ENCODE results near the genes PLA2G5 and SH2D5.

- PRO-cap, 2 experiments = no peak in any of the 2 experiments
Measured at GRCh38 chr1:19861017-19861278, 21.2 kb upstream of the OTUD3 start.

- PRO-cap, 2 experiments = no peak in any of the 2 experiments
Measured at GRCh38 chr1:19978584-19978918, 867 bp downstream of the PLA2G2A start.

- PRO-cap, 2 experiments = peak in 1 of 2 experiments; most common plus-strand start chr1:20035436 (in 1); most common minus-strand start chr1:20035204 (in 1)
Measured at GRCh38 chr1:20034973-20035618, 34.9 kb upstream of the PLA2G5 start.

- PRO-cap, 2 experiments = peak in 2 of 2 experiments; most common plus-strand start chr1:20070188 (in 2); most common minus-strand start chr1:20070013 (in 1)
Measured at GRCh38 chr1:20069895-20070608, at the start of gene PLA2G5. TSS of gene PLA2G5 (plus strand) at chr1:20070194.

GRCh38 chr1:20166064-20166432 is 19.8 kb upstream of the UBXN10 start:
- PRO-cap, 2 experiments = no peak in any of the 2 experiments

DNA sequence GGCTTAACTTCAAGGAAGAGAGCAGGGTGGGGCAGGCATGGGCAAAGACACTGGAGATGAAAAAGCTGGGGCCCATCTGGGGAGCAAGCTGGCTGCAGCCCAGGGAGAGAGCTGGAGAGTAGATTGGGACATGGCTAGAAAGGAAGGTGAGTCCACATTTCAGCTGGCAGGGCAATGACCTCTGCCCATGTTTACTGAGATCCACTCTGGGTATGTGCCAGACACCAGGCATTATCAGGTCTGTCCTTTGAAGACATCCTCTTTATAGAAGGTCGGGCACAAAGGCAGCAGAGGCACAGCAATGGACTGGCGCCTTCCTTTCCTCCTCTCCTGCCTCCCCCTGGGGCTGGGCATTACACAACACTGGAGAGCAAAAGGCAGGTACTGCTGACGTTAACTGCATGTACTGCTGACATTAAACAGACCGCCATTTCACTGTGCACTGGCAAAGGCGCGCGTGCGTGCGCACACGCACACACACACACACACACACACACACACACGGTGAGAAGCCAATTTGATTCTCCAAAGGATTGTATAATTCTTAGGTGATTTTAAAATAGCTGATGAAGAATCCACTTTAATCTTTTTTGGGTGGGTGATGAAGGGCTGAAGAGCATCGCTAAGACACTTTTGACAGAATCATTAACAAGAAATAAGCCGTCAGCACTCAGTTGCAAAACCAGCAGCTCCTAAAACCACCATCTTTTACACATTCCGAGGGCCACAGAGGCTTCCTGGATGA is 2.0 kb upstream of the UBXN10 start:
- PRO-cap, 2 experiments = no peak in any of the 2 experiments

DNA sequence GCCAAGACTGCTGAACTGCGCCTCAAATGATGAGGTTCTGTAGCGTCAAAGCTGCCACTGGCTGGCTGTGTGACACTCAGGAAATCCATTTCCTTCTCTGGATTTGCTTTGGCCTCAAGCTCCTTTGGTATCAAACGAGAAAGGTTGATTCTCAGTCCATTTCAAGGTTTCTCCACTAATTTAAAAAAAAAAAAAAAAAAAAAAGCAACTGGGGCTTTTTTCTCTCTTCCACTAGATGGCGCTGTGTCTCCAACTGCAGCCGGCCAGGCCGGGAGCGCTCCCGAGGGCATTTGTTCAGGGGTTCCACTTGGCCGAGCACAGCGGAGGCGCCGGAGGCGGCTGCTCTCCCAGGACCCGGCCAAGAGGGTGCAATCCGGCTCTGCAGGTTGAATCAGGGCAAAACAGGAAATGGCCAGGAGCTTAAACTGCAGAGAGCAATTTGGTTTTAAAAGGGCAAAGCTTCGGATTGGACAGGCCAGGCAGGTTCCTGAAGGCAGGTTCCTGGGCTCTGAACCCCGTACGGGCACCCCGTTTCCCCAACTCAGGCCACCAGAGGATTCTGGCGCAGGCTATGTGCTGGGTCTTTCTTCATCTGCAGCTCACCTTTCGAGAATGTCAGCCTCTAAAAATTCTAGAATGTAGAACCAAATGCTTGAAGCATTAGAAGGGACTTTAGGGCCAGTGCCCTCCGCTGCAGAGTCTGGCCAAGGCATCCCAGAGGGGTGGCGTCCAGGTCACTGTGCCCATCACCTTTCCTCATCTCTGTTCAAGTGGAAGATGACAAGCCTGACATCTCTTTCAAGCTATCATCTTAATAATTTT is 26.7 kb upstream of the PLA2G2C start:
- PRO-cap, 2 experiments = no peak in any of the 2 experiments

DNA sequence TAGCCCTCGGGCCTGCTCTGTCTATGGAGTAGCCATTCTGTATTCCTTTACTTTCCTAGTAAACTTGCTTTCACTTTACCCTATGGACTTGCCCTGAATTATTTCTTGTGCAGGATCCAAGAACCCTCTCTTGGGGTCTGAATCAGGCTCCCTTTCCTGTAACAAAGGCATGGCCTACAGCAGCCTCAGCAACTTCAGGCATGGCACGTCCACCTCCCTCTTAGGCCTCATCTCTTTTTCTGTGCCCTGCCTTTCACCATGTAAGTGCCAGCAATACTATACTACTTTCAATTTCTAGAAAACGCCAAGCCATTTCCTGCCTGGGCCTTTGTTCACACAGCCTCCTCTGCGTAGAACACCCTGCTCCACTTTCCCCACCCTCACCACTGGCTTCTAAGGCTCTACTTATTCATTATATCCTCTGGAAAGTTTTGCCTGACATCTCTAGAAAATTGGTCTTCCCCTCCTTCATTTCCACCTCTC is 41.8 kb upstream of the VWA5B1 start:
- PRO-cap, 2 experiments = no peak in any of the 2 experiments

DNA sequence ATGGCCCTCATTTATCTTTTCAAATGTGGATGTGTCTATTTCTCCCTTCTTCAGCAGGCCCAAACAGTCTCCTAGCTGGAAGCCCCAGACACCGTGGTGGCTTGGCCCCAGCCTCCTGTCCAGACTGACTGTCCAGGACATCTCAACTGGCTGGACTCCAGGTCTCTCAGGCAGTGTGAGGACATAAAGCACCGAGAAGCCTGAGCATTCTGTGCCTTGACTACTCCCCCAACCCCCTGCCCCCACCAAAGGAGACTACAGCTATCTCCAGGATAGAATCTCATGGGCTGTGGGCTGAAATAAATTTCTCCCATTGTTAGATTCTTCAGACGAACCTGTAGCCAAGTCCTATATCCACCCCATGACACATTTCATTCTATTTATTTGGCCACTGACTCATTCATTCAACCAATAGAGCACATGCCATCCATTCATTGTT is 11.4 kb downstream of the VWA5B1 start:
- PRO-cap, 2 experiments = no peak in any of the 2 experiments

GRCh38 chr1:20322069-20322630 is 31.5 kb downstream of the VWA5B1 start:
- PRO-cap, 2 experiments = no peak in any of the 2 experiments

DNA sequence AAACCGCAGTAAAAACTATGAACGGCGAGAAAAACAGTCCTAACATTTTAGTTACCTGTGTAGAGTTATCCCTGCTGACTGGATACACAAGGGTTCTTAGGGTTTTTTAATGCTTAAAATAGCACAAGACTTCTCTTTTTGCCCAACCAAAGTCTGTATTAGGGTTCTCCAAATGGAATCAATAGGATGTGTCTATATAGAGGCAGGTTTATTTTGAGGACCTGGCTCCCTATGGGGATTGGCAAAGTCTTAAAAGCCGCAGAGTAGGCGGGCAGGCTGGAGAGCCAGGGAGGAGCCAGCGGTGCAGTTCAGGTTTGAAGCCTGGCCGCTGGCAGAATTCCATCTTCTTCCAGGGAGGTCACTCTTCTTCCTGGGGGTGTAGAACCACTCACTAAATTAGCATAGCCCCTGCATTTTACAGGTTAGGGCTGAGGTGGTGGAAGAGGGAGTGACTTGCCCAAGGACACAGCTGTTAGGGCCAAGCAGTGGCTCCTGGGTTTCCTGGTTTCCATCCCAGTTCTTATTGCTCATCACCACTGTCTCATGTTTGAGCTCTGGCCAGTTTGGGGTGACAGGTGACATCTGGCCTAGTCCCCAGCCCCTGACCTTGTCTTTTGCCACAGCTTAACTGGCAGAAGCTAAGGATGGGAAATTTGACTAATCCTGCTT is 1.3 kb downstream of the PINK1 start:
- PRO-cap, 2 experiments = no peak in any of the 2 experiments

GRCh38 chr1:20732045-20732949 is at the start of gene SH2D5:
TSS of gene SH2D5 (minus strand) at chr1:20732703.
- PRO-cap, 2 experiments = no peak in any of the 2 experiments

DNA sequence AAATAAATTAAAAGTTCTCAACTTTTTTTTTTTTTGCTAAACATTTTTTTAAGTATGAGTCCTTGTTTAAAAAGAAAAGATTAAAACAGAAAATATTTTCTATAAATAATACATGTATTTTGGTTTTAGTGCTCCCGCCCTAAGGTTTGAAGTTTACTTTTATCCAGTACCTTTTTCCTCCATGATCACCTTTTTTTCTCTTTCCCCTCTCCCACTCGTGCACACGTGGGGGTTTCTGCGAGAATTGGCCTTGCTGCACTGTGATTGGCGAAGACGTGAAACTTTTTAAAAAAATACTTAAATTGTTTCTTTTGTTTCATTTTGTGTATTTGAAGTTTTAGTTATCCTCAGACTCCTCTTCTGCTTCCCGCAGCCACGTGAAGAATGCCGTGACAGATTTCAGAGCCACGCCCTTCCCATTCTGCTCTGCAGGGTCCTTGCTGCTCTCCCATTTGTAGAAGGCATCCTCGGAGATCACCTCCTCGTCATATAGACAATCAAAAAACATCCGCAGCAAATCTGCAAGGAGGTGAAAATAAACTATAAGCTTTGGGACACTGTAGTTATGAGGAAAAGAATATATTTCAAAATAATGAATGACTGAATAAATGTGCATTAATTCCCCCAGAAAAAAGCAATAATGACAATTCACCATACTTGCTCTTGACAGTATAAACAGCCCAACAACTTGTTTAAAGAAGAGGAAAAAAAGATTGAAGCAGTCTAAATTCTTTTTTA is 20.0 kb upstream of the HP1BP3 start:
- PRO-cap, 2 experiments = no peak in any of the 2 experiments

DNA sequence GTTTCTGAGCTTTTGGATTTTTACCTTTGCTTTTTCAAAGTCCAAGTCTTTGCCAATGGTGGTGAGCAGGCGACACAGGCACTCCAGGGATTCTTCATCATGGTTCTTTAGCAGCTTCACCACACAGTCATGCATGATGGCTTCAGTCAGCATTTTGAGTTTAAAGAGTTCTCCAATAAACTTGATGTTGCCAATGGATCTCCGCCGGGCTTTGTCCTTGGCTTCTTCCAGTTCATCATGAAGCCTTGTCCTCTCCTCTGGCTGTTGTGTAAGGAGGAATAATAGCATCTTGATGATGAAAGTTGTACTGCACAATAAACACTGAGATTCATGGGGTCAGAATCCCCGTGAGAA is 77.3 kb upstream of the HP1BP3 start:
- PRO-cap, 2 experiments = no peak in any of the 2 experiments

GRCh38 chr1:20865092-20865414 is 77.9 kb upstream of the HP1BP3 start:
- PRO-cap, 2 experiments = no peak in any of the 2 experiments

GRCh38 chr1:21220636-21221188 is 44.0 kb upstream of the EIF4G3 start:
- PRO-cap, 2 experiments = no peak in any of the 2 experiments

DNA sequence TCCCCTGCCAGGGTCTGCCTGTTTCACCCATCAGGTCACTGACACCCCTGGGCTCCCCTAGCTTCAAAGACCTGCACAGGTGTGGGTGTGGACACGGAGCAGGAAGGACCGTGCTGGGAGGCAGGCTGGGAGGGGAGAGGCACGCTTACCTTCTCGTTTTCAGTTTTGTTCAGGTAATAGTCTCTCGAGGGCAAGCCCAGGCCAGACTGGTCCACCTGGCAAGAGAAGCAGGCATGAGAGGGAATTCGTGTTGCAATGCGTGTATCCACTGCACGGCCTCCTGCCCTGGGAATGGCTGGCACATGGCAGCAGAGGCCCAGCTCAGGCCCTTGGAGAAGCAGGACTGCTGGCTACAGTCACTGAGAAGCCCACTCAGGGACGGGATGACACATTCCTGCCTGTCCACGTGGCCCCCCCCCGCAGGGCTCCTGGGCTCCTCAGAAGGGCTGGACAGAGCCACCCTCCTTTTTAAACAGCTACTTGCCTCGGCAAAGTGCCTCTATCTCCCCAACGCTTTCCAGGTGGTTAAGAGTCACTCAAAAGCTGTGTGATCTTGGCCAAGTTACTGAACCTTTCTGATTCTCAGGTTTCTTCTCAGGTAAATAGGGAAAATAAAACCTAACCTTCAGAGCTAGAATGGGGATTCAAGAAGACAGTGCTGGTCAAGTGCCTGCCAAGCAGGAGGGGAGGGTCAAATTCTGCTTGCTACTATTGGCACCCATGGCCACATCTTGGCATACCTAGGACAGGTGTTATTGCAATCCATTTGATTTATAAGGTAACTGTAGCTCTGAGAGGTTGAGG is 32.7 kb downstream of the ECE1 start:
- PRO-cap, 2 experiments = no peak in any of the 2 experiments

- PRO-cap, 2 experiments = peak in 1 of 2 experiments; most common plus-strand start chr1:21280135 (in 1); most common minus-strand start chr1:21280009 (in 1)
Measured at GRCh38 chr1:21279876-21280634, 10.2 kb downstream of the ECE1 start.

DNA sequence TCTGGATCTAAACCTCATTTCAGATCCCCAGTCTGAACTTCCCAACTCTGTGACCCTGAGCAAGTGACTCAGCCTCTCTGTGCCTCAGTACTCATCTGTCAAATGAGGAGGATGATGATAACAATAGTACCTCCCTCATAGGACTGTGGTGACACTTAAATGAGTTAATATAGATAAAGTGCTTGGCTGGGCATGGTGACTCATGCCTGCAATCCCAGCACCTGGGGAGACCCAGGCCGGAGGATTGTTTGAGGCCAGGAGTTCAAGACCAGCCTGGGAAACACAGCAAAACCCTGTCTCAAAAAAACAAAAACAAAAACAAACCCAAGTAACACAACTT is 4.8 kb upstream of the ECE1 start:
- PRO-cap, 2 experiments = no peak in any of the 2 experiments

DNA sequence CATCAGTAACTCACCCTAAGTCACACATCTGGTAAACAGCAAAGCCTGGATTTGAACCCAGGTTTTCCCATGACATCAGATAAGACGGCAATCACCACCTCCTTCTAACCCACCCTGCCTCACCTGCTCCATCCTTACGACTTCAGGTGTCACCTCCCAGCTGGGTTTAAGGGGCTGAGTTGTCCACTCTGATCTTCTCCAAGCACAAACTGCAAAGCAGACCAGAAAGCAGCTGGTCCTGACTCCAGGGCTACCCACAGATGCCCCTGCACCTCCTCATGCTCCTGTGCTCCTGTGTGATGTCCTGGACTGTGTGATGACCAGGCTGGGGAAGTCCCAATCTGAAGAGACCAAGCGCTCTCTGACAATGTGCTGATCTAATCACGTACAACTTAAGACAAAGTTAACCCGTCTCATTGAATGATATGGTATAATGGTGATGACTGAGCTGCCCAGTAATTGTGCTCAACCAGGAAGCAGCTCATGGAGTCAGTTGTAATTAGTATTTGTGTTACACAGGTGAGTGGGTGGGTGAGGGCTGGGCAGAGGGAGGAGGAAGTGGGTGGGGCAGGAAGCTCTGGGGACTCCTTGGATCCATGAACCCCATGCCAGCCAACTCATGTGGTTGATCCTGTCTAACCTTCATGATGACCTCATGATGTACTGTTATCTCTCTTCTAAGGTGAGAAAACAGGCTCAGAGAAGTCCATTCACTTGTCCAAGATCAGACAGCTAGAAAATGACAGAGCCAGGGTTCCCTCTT is 8.6 kb upstream of the ECE1 start:
- PRO-cap, 2 experiments = no peak in any of the 2 experiments